Omental fat pad (tissue), 4 donors: ENCODE measurements around a stretch of chr6.

DNA sequence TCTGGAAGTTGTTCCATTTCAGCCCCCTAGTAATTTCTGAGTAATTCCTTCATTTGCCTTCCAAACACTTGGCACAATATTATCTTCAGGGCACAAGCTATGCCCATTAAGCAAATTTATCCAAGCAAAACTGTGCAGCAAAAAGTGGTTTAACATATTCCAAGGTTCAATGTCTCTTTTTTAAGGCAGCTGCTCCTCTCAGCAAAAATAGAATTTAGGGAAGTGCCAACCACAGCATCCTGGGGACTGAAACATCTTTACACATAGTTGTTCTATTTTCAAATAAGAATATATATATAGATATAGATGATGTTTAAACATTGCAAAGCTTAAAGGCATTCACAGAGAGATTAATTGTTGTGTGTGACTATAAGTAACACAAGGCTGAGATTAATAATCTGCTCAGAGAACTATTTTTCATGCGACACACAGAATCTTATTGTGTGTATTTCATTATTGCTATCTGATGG is 75.2 kb upstream of the ADTRP start:
- PRO-cap, result no peak
- RAMPAGE, long total RNA, 4 experiments, result no peak in any of the 4 experiments

- PRO-cap, result no peak
- RAMPAGE, long total RNA, 4 experiments, result no peak in any of the 4 experiments
Measured at GRCh38 chr6:11902395-11902926, 109.7 kb upstream of the HIVEP1 start.

DNA sequence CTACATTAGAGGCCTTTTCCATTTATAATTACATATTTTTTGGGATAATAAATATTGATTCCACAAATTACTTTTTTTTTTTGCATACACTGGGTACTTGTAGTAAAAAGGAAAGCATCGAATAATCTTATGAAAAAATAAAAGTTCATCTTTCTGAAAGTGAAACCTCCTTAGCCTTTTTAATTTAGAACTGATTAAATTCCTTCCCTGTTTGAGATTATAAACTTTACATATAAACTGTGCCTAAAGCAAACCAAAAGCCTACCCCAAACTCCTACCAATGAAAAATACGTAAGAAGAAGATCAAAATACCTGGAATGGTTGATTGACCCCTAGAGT is 75.0 kb upstream of the HIVEP1 start:
- PRO-cap, result no peak
- RAMPAGE, long total RNA, 4 experiments, result no peak in any of the 4 experiments

DNA sequence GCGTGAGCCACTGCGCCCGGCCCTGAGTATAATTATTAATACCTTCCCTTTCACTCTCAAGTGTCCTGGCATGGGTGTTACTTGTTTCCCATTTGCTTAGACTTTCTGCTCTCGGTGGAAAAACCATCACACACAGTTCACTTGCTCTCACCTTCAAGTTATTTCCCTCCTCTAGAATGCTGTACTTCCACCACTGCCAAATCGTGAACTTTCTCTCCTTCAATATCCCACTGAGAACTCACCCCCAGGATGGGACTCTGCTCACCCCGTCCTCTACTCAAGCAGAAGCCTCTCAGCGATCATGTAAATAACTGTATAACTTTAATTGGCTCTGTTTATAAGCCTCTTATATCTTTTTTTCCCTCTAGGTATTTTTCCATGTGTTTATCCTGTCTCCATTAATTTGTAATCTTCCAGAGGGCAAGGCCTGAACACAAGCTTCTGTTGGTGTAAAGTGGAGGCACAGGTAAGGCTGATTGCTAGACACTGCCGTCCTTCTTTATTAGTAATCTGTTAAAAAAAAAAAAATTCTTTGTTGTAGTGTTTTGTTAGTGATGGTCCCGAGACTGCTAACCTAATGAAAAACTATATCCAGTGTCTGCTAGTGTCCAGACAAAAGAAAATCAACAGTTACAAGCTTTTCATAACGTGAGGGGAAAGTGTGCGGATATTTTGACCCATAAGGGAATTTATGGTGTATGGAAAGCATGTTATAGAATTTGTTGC is 4.4 kb upstream of the HIVEP1 start:
- PRO-cap, result no peak
- RAMPAGE, long total RNA, 4 experiments, result no peak in any of the 4 experiments

DNA sequence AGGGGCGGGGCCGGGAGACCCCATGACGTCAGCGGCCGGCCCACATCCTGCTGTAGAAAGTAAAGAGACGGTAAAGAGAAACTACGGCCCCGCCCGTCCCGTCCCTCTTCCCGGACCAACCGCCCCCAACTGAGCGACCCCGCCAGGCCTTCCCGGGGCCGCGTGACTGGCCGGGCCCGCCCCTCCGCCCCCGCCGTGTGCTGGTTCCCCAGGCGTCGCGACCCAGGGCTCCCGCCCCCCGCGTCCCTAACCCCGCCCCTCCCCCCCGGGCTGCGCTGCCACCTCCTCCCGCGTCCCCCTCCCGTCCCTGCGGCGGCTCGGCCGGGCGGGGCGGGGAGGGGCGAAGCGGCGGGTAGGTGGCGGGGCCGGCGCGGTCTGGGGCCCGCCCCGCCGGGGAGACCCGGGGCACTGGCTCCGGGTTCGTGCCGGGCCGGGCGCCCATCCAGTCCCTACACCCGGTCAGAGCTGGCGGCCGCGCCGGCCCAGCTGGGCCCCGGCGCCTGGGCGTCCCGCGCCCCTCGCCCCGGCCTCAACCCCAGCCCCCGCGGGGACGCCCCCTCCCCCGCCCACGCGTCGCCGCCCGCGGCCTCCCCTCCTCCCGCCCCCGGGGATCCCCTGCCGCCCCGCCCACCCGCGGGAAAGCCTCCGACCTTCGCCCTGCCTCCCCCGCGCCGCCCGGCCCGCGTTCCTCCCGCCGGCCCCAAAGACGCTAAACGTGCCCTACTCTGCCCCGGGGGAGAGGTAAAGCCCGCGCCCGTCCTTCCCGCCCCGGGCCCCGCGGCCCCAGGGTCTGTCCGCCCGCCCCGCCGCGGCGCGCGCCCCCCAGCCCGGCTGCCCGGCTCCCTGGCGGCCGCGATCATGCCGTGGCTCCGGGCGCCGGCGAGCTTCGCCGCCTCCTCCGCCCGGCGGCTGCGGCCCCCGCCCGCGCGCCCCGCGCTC is 529 bp upstream of the HIVEP1 start:
- PRO-cap, result no peak
- RAMPAGE, long total RNA, 4 experiments, result no peak in any of the 4 experiments

DNA sequence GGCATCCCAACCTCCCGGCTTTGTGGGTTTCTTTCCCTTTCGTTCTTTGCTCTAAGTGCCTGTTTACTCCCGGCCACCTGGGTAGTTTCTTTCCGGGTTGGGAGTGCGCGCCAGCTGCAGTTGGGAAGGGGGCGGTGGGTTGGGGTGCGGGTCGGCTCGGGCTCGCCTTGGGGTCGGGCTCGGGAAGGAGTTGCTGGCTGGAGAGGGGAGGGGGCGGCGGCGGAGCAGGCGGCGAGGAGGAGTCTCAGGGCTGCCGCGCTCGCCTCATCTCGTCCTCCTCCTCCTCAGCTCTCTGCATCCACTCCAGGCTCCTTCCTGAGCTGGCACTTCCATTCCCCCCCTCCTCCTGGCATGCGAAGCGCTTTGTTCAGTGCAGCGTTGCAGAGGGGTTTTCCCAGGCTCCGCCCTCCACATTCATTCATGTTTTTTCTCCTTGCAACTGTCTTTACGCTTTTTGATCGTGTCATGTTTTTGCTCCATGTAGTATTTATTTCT is 810 bp downstream of the HIVEP1 start:
- PRO-cap, result unidirectional peak, minus-strand start at position 294 of the sequence; unidirectional peak, minus-strand start at position 338 of the sequence
- RAMPAGE, long total RNA, 4 experiments, result start-site peak on the minus strand in 2 of 4 experiments, centred at positions 311 to 342 of the sequence, 22 to 87 reads per replicate

GRCh38 chr6:12122477-12122952 is 110.4 kb downstream of the HIVEP1 start:
- PRO-cap, result no peak
- RAMPAGE, long total RNA, 4 experiments, result no peak in any of the 4 experiments

- PRO-cap, result no peak
- RAMPAGE, long total RNA, 4 experiments, result no peak in any of the 4 experiments
Measured at GRCh38 chr6:12123063-12124052, 111.2 kb downstream of the HIVEP1 start.

GRCh38 chr6:12572995-12573762 is 143.4 kb upstream of the PHACTR1 start:
- PRO-cap, result no peak
- RAMPAGE, long total RNA, 4 experiments, result no peak in any of the 4 experiments

DNA sequence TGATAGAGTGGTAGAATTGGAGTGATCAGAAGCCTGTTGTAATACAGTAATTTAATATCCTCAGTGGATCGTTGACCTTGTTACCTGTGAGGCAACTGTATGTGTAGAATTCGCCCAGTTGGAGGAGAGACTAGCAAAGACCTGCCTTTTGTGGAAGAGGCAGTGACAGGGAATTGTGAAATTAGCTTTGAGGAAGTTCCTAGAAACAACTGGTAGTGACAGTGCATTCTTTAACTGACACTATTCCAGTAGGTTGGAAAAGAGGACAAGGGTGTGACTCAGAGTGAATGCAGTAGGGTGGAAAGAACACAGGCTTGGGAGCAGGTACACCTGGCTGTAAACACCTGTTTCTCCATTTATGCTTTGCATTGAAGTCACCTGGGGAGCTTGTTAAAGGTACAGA is 295.7 kb downstream of the PHACTR1 start:
- PRO-cap, result no peak
- RAMPAGE, long total RNA, 4 experiments, result no peak in any of the 4 experiments

GRCh38 chr6:13287146-13287635 is 41.1 kb downstream of the TBC1D7 start:
- PRO-cap, result no peak
- RAMPAGE, long total RNA, 4 experiments, result no peak in any of the 4 experiments

DNA sequence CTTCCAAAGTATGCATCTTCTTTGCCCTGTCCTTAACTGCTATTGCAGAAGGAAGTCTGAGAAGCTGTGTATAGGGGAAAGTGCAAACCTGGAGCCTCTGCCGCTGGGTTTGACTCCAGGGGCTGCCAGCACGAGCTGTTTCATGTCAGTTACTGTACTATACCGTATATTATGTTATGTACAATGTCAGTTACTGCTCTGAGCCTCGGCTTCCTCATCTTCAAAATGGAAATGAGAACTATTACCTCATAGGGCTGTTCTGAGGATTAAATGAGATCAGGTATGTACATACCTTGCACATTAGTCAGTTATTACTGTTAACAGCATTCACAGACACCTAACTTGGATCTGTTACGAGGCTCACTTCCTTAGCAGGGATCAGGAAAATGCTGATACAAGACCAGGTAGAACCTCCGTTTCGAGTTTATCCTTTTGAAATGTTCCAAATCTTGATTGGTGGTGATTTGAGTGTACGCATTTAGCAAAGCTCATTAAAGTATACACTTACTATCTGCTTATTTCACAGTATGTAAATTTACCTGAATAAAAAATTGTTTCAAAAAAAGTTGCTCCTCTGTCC is 69.7 kb upstream of the TBC1D7 start:
- PRO-cap, result no peak
- RAMPAGE, long total RNA, 4 experiments, result no peak in any of the 4 experiments

DNA sequence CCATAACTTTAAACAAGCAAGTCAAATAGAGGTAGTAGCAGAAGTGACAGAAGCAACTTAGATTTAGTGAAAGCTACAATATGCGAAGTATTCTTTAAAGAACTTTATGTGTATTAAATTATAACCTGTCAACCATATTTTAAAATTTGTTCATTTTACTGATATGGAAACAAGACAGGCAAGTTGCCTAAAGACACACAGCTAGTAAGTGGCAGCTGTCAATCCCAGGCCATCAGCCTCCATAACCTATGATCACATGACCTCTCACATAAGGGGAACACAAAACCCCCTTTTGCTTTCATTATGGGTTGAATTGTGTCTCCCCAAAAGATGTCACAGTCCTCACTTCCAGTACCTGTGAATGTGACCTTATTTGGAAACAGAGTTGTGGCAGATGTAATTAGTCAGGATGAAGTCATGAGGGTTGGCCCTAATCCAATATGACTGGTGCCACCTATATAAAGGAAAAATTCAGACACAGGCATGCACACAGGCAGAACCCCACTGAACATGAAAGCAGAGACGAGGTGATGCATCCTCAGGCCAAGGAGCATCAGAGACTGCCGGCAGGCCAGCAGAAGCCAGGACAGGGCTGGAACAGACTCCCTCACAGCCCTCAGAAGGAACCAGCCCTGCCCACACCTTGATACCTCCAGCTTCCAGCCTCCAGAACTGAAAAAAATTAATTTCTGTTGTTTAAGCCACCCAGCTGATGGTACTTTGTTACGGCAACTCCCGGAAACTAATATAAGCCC is 33.6 kb downstream of the GFOD1 start:
- PRO-cap, result no peak
- RAMPAGE, long total RNA, 4 experiments, result no peak in any of the 4 experiments

GRCh38 chr6:13461011-13462048 is 26.1 kb downstream of the GFOD1 start:
- PRO-cap, result no peak
- RAMPAGE, long total RNA, 4 experiments, result no peak in any of the 4 experiments

DNA sequence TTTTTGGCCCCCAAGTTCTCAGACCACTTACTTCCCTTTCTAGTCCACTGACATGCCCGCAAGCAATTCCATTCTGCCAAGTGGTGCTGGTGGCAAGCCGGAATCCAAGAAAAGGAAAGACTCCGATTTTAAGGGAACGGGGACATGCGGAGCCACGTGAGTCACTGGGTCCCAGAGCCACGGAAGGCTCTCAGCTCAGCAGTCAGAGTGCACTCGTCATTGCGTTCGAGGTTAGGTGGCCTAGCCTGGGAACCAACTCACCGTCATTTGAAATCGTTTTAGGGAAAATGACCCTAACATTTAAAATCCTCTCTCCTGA is 738 bp upstream of the SIRT5 start:
- PRO-cap, result no peak
- RAMPAGE, long total RNA, 4 experiments, result no peak in any of the 4 experiments

DNA sequence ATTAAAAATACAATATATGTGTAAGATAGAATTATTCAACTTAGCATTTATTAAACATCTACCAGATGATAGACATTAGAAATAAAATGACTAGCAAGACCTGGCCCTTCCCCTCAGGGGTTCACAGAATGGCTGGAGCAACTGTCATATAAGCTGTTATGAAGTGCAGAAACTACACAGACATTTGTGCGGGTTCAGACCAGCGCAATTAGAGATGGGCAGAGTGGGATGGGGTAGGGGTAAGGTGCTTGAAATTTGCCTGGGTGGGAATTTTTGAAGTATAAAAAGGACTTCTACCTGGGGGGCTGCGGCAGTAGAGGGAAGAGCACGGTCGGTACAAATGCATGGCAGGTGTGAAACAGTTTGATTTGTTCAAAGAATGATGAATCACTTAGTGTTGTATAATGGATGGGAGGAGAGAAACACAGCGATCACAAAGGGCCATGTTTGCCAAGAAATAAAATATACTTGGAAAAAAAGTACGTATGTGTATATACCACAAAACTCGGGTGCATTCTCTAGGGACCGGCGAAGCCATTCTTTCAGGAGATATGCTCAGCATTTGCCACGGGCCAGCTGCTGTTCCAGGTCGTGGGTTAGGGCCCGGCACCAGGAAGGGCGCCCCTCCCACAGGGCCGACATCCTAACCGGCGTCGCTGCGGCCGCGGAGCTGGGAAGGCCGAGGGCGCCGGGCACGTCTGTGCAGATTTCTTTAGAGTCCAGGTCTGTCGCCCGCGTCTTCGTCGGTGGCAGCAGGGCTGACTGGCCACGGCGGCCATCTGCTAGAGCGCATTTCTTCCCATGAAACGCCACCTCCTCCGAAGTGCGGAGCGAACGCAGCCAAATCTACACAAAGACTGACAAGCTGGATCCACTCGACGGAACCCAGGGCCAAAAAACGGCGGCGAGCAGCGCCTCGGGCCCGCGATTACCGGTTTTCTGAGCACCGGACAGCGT is 777 bp upstream of the NOL7 start:
- PRO-cap, result no peak
- RAMPAGE, long total RNA, 4 experiments, result no peak in any of the 4 experiments

DNA sequence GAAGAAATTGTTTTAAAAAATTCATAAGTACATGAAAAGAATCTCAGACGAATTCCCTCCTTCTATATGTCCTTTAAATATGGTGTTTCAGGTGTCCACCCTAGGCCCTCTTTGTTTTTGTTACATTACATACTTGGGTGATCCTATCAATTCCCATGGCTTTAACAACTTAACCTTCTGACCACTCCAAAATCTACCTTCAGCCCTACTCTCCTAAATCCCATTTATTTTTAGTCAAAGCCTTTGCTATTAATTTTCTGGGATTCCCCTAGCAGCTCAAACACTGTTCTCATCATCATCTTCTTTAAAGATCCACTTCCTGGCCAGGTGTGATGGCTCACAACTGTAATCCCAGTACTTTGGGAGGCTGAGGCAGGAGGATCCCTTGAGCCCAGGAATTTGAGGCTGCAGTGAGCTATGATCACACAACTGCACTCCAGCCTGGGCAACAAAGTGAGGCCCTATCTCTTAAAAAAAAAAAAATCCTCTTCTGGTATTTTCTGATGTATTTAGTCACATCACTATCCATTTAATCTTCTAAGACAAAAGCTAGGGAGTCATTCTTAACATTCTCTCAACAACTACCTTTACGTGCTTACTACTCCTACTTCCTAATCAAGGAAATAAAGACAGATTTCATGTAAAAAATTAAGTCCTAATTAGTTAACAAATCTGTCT is 24.5 kb downstream of the RANBP9 start:
- PRO-cap, result no peak
- RAMPAGE, long total RNA, 4 experiments, result no peak in any of the 4 experiments

GRCh38 chr6:13687698-13688361 is 23.8 kb downstream of the RANBP9 start:
- PRO-cap, result no peak
- RAMPAGE, long total RNA, 4 experiments, result no peak in any of the 4 experiments

GRCh38 chr6:13695238-13695945 is 16.2 kb downstream of the RANBP9 start:
- PRO-cap, result no peak
- RAMPAGE, long total RNA, 4 experiments, result no peak in any of the 4 experiments

- PRO-cap, result no peak
- RAMPAGE, long total RNA, 4 experiments, result no peak in any of the 4 experiments
Measured at GRCh38 chr6:13710087-13710370, 1.6 kb downstream of the RANBP9 start.